Placental pericyte (primary cell): Measurements from ENCODE around the gene MDFIC.

DNA sequence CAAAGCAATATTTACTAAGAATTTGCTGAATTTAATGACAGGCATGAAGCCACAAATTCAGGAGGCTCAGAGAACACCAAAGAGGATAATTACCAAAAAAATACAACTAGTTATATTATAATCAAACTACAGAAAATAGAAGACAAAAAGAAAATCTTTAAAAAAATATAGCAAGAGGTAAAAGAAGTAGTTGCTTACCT lies 1127.7 kb downstream of the DNAJB9 start:
- CAGE, long polyA plus RNA, result no peak

DNA sequence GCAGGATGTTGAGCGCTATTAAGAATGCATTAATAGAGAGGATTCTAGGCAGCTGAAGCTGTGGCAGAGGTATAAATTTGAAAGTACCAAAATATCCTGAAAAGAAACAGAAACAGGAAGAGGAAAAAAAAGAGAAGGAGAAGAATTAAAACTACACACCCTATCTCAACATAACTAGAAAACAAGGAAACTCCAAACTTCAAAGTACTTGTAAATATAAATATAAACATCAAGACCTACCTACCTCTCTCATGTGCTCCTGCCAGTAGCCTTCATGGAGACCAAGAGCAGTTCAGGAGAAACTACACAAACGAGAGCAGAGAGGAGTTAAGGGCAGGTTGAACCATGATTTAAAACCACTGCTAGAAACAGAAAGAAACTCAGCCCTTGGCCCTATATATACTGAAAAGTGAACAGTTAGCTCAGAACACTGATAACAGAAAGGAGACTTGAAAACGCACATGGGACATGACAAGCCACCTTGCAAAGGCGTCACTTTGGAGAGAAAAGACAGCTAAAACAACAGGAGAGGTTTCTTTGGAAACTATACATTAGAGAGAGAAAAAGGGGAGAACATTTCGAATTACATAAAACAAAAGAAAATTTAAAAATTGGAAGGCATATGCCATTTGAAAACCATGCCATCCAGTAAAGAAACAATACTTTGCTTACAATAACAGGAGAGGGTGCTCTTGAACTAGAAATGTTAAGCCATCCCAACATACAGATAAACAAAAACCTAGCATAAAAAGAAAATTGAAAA lies 233.0 kb downstream of the IMMP2L start:
- CAGE, long polyA plus RNA, result no peak

DNA sequence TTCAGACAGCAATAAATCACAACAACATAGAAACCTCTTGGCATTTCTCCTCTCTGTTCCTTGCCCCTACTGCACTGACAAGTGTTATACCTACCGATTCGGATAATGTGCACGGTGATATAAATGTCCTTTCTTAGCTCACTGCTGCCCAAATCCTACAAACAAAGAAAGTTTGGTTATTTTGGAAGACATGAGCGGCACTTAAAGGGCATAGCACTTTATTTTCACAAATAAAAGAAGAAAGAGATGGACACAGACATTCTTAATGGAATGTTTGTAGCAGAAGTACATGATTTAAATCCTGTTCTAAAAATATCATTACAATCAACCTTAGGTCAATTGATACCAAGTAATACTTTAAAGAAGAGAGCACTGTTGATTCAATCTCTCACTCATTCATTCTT lies 261.5 kb downstream of the DOCK4 start:
- CAGE, long polyA plus RNA, result no peak

DNA sequence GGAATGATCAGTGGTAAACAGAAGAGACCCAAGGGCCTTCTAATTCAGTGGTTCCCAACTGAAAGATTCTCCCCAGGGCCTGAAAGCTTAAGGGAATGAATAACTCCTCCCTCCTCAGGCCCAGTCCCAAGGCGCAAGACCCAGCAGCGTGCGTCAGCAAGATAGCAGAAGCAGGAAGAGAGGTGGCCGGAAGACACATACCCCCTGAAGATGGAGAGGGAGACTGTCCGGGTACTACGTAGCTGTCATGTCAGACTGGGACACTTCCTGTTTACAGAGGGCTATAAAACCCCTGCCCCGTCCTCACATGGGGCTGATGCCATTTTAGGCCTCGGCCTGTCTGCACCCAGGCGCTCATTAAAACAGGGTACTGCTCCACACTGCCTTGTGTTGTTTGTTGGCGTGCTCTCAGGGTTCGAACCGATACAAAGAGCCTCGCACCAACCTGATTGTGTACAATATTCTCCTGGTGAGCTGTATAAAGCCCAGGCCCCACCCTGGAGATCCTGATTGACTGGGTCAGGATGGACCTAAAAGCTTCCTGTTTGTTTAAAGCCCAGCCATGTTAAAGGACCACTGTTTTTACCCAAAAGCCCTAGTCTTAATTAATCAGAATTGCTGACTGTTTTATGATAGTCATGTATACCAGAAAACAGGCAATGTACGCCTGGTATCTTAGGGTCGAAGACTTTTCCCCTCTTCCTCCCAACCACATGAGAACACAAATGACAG lies 251.6 kb downstream of the DOCK4 start:
- CAGE, long polyA plus RNA, result no peak

DNA sequence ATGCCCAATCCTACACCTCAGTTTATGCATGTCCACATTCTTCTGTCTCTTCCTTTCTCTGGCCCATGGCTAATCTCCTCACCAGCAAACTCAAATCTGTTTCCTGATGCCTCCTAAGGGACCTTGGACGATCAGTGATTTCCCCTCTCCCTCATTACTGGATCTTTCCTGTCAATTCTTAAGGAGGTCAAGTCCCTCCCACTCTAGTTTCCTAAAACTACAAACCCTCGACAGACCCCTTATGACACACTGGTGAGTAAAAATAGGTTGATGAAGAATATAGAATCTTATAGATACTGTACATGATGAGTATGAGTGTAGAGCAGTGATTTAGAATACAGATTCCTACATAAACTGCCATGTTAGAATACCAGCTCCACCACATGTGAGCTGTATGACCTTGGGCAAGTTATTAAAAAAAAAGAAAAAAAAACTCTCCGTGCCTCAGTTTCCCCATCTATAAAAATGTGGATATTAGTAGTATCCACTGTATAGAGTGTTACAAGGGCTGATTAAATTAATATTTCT lies 236.2 kb downstream of the DOCK4 start:
- CAGE, long polyA plus RNA, result no peak

- CAGE, long polyA plus RNA, result no peak
Observed at GRCh38 chr7:112074691-112075371, 131.4 kb downstream of the DOCK4 start.

GRCh38 chr7:112150188-112151061 lies 55.8 kb downstream of the DOCK4 start:
- CAGE, long polyA plus RNA, result no peak

- CAGE, long polyA plus RNA, result no peak
Observed at GRCh38 chr7:112204904-112205300, 1.3 kb downstream of the DOCK4 start.

GRCh38 chr7:112449363-112449825 lies 866 bp upstream of the IFRD1 start:
- CAGE, long polyA plus RNA, result no peak

GRCh38 chr7:112481734-112482297 lies 1.0 kb downstream of the LSMEM1 start:
- CAGE, long polyA plus RNA, result no peak

GRCh38 chr7:112485629-112486081 lies 4.9 kb downstream of the LSMEM1 start:
- CAGE, long polyA plus RNA, result no peak

- CAGE, long polyA plus RNA, result no peak
Observed at GRCh38 chr7:112509732-112510876, 29.3 kb downstream of the LSMEM1 start.

DNA sequence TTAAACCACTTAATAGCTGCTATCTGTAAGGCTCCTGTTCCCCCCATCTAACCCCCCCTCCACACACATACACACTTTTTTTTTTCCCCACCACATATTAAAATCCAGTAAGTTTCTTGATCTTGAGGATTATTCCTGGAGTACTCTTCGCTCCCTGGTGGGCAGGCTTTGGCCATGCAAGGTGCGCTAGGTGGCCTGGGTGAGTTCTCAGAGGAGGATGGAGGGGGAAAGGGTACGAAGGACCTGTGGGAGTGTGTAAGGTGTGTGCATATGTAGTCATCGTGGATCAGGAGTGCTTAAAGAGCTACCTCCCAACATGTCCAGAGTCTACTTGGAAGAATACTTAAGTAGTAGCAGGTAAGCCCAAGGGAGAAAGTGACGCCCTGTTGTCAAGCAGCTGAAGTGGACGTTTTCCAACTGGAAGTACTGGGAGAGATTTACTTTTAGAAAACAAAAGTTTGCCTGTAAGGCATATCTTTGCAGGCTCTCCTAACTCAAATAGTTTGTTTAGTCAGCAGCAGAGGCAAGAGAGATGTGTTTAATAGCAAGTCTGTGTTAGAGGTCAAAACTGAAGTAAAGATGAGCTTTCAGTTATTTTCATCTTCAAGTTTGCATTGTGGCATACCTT lies 169.4 kb upstream of the PPP1R3A start:
- CAGE, long polyA plus RNA, result no peak

- CAGE, long polyA plus RNA, result no peak
Observed at GRCh38 chr7:114921687-114921959, 271 bp upstream of the MDFIC start.

- CAGE, long polyA plus RNA, result no peak
Observed at GRCh38 chr7:114921960-114922432, at the start of gene MDFIC. MDFIC (plus strand) TSS chr7:114922094.

DNA sequence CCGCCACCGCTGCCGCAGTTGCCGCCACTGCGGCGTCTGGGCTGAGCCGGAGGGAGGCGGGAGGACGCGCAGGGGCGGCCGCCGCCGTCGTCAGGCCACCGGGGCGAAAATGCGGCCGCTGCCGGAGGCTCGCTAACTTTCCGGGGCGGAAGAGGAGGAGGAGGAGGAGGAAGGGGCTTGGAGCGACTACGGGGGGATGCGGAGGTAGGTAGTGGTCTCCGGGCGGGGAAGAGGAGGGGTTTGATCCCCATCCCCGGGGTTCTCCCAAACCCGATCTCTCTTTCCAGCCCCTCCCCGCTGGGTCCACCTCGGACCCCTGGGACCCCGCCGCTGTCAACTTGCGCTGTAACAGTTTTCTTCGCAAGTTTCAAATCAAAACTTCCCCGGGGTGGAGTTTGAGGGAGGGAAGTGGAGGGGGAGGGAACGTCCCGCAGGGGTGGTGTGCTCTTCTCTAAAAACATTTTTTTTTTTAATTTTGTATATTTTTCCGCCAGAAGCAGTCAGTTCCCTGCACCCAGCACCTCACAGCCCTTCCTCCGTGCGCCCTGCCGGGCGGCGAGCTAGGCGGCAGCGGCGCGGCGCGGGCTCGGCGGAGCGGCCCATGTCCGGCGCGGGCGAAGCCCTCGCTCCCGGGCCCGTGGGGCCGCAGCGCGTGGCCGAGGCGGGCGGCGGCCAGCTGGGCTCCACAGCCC lies 685 bp downstream of the MDFIC start:
- CAGE, long polyA plus RNA, result no peak

DNA sequence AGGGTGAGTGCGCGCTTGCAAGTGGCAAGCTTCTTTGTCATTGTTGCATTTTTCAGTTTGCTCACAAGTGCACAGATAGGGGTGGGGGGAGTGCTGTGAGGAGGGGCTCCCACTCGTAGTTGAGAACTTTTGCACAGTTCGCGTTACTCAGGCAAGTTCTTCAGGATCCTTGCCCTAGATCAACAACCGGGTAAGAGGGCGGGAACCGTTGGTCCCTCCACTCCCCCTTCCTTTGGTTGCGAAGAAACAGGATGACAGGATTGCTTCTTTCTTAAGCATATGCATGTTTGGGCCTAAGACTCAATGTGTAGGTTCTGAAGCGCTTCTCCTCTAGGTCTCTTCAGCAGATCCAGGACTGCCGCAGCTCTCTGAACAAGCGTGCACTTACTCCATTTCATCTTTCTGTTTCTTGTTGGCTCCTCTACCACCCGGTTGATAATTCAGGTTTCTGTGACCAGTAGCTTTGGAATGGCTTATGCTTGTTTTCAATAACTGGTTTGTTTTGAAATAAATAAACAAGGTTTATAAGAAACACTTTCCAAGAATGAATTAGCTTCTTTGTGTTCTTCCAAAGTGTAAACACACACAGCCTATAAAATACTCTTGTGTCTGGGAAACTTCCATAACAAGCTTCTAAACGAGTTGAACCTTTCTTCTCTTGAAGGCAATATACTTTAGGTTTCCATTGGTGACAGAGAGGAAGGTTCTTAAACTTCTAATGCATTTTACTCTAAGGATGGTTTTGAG lies 1.4 kb downstream of the MDFIC start:
- CAGE, long polyA plus RNA, result no peak

GRCh38 chr7:114931832-114932092 lies 9.9 kb downstream of the MDFIC start:
- CAGE, long polyA plus RNA, result no peak

GRCh38 chr7:114997482-114997819 lies 75.6 kb downstream of the MDFIC start:
- CAGE, long polyA plus RNA, result no peak

- CAGE, long polyA plus RNA, result no peak
Observed at GRCh38 chr7:115993634-115993981, 37.0 kb downstream of the TFEC start.